WTC11 (cell line): ENCODE measurements around a stretch of chr2.

DNA sequence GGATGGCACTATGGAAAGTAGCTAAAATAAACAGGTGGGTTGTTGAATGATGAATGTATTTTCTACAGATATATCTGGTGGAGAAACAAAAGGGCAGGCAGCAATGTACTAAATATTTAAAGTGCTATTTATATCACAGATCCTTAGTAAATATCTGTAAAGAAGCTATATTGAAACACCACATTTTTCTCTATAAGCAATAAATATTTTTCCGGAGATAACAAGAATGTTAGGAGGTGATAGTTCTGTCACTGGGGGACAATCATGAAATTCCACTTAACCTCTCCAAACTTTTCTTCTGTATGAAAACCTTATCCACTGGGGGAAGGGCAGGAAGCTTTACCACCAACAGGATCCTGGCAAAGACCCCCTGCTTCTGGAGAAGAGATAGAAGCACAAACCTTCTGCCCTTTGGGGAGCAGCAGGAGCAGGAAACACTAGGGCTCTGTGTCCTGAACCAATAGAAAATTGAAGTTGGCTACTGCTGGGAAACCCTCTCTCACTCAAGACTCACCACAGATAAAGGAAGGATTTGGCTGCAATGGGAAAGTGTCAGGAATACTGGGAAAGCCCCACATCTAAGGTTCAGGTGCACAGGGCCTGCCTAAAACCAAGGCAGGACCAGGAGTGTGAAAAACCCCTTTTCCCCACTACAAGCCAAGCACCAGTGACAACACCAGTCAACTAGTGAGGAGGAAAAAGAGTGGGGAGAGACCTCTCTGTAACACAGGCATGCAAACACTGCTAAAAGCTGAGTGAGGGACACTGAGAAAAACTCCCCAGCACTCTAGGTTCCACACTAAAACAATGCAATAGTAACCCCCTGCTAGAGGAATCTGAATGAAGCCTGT is 1.7 kb upstream of the NEMP2 start:
- PRO-cap = unidirectional peak, minus-strand start at position 746 of the sequence

- PRO-cap = bidirectional peak, plus-strand start at chr2:190648648, minus-strand start at chr2:190648485; bidirectional peak, plus-strand start at chr2:190648795, minus-strand start at chr2:190648785
Observed at GRCh38 chr2:190648550-190649021, 297 bp upstream of the NAB1 start.

DNA sequence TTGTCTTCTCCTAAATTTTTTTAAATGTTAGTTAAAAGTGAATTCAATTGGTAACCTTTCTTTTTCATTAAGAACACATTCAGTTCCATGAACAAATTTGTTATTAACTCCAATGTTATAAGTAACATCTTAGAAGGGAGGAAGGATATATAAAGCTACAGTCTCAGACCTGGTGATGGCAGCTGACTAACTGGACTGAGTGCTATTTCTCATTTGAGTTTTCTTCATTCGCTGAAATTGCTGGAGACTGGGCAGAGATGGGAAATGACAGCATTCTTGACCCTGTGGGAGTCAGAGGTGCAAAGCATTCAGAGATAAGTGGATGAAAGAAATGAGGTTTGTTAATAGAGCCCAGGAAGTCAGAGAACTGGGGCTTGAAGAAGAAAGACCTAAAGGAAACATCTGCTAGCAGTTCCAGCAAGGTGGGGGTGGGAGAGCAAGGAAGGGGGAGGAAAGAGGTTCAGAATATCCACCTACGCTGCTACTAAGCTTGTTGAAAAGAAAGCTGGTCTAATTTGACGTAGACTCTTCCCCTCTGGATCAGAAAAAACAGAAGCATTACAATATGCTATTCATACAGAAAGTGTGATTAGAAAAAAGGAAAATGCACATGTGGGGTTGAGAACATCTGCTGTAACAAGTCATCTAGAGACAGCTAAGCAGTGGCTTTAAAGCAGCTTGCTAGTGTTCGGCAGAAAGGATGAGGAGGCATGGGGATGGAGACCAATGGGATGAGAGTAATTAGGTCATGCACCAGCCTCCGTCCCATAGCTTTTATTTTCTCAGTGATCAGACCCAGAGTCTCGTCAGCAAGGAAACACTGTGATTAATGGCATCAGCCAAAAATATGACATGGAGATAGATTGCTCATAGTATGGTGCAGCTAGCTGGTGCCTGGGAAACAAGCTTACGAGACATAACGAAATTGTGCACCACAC is 29.6 kb downstream of the NAB1 start:
- PRO-cap = no peak

- PRO-cap = no peak
Observed at GRCh38 chr2:190809781-190810482, 70.7 kb upstream of the GLS start.

GRCh38 chr2:190845693-190846008 is 35.0 kb upstream of the GLS start:
- PRO-cap = no peak

DNA sequence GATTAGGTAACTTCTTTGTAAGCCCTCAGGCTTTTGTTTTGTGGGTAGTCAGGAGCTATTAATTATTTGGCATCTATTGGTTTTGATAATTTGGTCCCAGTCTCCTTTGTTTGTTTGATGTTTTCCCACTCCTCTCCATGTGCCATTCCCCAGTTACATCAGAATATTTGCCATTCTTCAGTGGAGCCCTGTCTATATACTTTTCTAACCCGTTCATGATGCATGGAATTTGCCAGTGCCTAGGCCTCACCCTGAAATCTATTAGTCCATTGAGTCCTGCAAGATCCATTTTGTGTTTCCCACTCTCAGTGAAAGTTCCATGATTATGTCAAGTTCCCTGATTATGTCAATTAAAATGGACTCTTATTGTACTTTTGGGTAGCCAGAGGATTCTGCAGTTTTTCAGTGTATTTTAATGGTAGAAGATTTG is 42.6 kb downstream of the GLS start:
- PRO-cap = no peak

DNA sequence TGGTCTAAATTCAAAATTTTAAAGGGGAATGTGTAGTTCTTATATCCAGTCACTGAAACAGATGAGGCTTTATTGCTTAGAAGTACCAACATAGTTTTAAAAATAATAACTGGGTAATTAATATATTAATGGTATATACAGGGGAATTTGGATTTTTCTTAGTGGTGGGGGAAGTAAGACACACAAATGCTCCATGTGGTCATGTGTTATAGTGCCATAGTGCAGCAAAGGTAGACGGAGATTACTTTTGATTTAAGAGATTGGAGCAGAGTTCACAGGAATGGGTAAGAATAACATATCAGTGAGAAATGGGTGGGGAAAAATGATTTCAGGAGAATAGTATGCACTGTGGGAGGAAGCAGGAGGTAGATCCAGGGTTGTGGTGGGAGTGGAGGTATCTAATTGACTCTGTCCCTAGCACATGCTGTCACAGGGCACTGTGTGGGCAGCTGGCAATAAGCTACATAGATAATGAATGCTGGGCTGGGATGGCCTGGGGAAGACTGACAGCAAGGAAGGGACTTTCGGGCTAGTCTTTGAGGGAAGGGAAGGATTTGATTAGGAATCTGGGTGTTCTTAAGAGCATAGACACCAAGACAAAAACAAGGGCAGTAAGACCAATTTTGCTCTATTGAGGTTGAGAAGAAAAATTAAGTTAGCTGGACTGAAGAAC is 65.3 kb downstream of the STAT1 start:
- PRO-cap = no peak

- PRO-cap = no peak
Observed at GRCh38 chr2:190969208-190970265, 44.4 kb downstream of the STAT1 start.

DNA sequence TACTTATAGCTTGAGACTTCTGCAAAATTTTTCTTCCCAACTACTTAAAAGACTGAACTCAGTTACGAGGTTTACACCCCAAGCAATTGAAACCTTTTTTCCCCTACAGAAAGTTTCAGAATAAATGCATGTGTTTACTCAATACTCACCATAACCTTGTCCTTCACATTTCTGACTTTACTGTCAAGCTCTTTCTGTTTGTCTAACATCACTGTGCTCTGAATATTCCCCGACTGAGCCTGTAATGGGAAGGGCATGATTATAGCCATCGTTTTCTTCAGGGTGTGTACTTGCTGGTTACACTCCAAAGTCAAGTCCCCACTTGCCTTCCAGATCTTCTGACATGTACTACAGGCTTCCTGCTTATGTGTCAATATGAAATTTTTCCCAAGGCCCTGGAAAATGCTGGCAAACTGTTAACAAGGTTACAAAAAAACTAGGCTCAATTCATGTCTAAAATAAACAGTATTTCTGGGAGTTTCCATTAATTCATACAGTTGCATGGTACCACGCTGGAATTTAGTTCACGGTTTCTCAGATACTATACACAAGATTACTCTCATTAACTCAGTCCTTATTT is 13.0 kb downstream of the STAT1 start:
- PRO-cap = no peak

DNA sequence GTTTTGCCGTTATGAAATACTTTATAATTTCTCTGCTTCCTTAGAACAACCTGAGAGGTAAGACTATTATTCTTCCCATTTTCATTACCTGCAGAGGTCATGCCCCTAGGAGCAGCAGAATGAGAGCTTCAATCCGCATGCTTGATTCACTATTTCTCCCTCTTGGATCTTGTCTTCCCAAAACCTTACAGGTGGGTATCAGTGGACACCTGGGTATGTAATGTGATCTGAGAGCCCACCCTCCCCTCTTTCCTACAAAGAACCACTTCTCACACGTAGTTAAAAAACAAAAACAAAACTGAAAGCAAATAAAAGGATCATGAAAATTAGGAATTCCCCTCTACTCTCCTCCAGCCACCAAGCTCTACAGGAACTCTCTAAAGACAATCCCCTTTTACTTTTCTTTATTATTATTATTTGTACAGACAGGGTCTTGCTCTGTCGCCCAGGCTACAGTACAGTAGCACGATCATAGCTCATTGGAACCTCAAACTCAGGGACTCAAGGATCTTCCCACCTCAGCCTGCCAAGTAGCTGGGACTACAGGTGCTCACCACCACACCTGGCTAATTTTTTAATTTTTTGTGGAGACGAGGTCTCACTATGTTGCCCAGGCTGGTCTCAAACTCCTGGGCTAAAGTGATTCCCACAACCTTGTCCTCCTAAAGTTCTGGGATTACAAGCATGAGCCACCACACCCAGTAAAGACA is 40.7 kb upstream of the MYO1B start:
- PRO-cap = no peak

- PRO-cap = no peak
Observed at GRCh38 chr2:191415265-191416408, 170.4 kb downstream of the MYO1B start.

DNA sequence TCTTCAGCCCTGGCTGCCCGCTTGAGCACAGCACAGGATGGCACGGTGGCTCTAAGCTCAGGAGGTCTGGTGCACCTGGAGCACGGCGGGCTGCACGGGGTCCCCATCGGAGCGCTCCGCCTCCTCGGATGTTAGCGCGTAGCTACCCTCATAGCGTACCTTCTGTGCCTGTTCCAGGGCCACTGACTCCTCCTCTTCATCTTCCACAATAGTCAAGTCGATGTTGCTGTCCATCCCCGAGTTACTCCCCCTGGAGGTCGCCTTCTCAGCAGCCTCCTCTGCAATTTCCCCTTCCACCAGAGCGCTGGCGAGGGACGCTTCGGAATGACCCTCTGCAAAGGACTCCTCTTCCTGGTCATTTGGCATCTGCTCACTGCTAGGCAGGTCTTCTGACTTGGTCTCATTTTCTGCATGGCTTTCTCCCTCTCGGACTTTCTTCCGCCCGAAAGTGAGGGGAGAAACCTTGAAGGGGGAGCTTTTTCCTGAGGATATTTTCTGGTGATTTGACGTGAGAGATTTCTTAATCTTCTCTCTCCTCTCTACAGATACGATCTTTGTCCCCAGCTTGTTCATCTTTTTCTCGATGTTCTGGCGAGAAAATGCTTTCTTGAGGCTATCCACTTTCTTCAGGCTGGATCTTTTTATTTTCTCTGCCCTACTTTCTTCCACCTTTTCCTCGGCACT is 10.9 kb downstream of the CAVIN2 start:
- PRO-cap = no peak

DNA sequence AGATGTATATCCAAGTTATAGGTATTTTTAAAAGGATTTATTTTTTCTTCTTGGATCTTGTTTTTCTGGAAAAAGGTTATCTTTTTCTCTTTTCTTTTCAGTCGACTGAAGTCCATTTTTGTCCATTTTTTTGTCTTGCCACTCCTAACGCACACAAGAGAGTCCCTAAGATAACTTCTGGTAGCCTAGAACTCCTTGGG is 1050.5 kb upstream of the SLC39A10 start:
- PRO-cap = no peak

DNA sequence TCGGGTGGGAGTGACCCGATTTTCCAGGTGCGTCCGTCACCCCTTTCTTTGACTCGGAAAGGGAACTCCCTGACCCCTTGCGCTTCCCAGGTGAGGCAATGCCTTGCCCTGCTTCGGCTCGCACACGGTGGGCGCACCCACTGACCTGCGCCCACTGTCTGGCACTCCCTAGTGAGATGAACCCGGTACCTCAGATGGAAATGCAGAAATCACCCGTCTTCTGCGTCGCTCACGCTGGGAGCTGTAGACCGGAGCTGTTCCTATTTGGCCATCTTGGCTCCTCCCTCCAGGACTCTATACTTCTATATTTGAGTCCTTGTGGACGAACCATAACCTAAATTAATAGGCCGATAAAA is 583.8 kb upstream of the SLC39A10 start:
- PRO-cap = unidirectional peak, minus-strand start at position 286 of the sequence

DNA sequence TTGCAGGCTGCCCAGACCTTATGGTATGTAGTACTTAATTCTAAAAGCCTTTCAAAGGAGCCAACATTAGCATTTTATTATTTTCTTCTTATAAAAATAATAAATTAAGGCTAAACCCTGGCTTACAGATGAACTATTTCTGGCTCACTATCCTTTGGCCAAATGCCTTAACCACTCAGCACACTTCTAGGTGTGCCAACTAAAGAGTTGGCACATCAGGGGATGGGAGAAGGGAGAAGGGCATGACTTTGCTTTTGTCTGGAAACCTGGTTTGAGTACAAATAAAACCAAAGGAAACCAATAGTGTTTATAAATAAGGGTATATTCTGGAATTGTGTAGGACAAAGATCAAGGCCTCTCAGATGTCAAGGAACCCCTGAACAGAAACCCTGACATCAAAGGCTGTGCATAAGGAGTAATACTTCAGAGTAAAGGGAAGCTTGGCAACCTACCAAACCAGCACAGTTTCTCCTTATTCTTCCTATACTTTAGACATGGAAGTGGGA is 66.4 kb upstream of the SLC39A10 start:
- PRO-cap = no peak

DNA sequence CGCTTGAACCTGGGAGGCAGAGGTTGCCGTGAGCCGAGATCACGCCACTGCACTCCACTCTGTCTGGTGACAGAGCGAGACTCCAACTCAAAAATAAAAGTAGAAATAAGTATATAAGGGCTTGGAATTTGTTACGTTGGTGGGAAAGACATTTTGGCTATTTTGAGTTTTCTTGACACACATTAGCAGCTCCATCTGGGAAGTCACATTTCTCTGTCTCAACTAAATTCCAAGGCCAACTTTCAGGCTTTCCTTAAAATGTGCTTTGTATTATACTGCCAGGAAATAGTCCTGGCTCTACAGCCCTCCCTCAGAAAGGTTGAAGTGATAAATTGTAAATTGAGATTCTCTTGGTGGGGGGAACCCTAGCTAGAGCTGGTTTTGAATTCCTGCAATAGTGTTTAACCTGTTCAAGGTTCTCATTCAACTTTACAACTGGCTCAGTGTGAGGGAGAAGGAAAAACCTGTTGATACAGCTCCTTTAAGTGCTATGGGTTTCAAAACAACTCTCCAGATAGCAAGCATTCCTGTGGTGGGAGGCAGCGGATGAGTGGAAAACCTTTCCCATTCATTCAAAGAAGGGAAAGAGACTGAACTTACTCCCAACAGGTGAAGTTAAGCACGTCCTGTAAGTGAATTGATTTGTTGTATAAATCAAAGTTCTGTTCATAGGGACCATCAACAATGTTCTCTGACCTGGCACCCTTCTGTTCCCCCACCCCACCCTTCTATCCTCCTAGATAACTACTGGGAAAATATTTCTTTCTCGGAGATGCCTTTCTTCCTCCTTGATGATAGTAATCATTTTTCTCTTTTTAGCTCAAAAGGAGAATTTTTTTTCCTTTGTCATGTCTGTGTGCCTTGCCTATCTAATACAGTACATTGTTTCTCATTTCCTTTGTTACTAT is 44.3 kb upstream of the SLC39A10 start:
- PRO-cap = no peak

DNA sequence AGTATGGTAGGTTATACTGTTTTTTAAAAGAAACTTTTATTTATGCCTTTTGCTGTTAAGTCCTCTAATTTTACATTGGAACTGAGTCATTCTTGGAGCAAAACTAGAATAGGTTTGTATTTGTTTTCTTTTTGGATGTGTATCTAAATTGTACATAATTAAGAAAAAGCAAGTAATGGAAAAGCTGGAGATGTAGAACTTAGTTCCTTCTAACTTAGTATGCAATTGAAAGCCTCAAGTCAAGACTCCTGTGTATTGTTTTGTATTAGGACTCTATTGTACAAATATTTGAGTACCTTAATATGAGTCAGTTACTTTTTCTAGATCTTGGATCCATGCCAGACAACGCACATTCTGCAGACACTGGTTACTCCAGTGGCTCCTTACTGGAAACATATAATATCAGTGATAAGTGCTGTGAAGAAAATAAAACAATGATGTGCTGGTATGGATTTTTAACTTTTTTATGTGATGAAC is 1.4 kb downstream of the SLC39A10 start:
- PRO-cap = no peak

- PRO-cap = no peak
Observed at GRCh38 chr2:195679999-195680947, 23.2 kb downstream of the SLC39A10 start.

GRCh38 chr2:196150500-196150812 is 20.9 kb downstream of the STK17B start:
- PRO-cap = no peak

- PRO-cap = no peak
Observed at GRCh38 chr2:196159185-196159832, 12.1 kb downstream of the STK17B start.